Pulmonary lymph node (tissue), 1 donor: Measurements from ENCODE around the gene CCNG1.

- PRO-cap, result no peak
Measured at GRCh38 chr5:161847436-161847839, 482 bp upstream of the GABRA1 start.

- PRO-cap, result unidirectional peak, minus-strand start at chr5:162158389
Measured at GRCh38 chr5:162158200-162158569, 90.6 kb downstream of the GABRG2 start.

GRCh38 chr5:162272474-162272769 lies 204.8 kb downstream of the GABRG2 start:
- PRO-cap, result no peak

DNA sequence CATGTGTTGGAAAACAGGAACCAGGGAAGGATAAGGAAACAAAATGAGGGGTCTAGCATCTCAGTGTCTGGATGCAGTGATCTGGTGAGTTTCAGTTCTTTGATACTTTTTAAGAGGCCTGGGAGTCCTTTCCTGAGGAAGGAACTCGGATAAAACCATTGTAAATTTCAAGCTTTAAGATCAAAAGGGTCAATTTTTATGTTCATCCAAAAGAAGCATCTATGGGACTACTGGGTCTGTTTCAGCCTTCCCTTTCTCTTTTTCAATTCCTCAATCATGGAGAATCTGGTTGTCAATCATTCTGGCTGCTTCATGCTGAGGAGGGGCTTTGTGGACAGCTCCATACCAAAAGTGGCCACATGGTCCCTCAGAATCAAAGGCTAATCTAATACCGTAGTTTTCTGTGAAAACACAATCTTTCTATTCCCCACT lies 562.5 kb upstream of the CCNG1 start:
- PRO-cap, result unidirectional peak, minus-strand start at position 263 of the sequence

DNA sequence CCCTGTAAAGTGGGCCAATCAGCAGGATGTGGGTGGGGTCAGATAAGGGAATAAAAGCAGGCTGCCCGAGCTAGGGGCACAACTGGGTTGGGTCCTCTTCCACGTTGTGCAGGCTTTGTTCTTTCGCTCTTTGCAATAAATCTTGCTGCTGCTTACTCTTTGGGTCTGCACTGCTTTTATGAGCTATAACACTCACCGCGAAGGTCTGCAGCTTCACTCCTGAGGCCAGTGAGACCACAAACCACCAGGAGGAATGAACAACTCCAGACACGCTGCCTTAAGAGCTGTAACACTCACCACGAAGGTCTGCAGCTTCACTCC lies 554.1 kb upstream of the CCNG1 start:
- PRO-cap, result no peak

- PRO-cap, result bidirectional peak, plus-strand start at chr5:163437628, minus-strand start at chr5:163437331; unidirectional peak, minus-strand start at chr5:163437905; unidirectional peak, minus-strand start at chr5:163438076
Measured at GRCh38 chr5:163437442-163438402, at the start of gene CCNG1. TSS of gene CCNG1 (plus strand) at chr5:163437595.

GRCh38 chr5:163443817-163444818 lies 6.7 kb downstream of the CCNG1 start:
- PRO-cap, result no peak

GRCh38 chr5:163446900-163447606 lies 9.7 kb downstream of the CCNG1 start:
- PRO-cap, result no peak

DNA sequence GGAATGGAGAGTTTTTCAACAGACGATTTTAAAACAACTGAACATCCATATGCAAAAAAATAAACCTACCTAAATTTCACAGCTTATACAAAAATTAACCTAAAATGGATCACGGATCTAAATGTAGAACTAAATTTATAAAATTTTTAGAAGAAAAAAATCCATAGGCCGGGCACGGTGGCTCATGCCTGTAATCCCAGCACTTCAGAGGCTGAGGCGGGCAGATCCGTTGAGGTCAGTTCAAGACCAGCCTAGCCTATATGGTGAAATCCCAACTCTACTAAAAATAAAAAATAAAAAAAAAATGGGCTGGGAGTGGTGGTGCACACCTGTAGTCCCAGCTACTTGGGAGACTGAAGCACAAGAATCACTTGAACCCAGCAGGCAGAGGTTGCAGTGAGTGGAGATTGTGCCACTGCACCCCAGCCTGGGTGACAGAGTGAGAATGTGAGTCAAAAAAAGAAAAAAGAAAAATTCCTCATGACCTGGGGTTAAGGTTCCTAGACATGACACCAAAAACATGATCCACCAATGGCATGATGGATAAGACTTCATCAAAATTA lies 10.0 kb downstream of the NUDCD2 start:
- PRO-cap, result no peak

- PRO-cap, result no peak
Measured at GRCh38 chr5:163471246-163471739, 10.9 kb downstream of the HMMR start.

DNA sequence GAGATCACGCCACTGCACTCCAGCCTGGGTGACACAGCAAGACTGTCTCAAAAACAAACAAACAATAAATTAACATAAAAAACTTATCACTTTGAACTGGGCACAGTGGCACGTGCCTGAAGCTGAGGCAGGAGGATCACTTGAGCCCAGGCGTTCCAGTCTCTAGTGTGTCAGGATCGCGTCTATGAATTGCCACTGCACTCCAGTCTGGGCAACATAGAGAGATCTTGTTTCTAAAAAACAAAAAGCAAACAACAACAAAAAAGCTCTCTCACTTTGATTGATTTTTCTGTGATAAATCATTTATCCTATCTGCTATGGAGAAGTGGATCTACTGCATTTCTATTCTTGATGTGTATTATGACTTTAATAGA lies 236.3 kb downstream of the MAT2B start:
- PRO-cap, result unidirectional peak, plus-strand start at position 166 of the sequence

DNA sequence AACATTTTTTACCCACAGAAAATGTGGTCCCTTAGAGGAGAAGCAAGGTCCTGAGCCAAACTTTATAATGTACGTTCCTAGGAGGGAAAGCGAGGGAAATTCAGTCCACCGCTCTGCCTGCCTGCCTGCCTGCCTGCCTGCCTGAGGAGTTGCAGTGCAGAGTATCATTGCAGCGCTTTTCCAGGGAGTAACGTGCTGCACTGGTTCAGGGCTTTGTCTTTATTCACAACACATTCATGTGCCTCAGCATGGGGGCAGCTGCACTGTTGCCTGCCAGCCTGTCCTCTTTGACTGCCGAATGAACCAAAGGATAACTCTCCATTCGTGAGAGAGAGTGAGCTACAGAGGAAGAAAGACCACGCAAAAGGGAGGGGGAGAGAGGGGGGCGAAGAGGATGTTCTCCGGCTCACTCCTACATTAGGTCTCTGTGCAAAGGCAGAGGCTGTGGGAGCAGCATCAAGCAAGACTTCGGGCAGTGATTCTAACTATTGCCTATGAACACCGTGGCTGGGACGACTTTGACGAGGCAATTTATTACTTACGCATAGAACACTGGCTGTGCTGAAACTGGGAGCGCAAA lies 791.2 kb downstream of the MAT2B start:
- PRO-cap, result no peak

- PRO-cap, result no peak
Measured at GRCh38 chr5:166073938-166074299, 904.9 kb upstream of the TENM2 start.

DNA sequence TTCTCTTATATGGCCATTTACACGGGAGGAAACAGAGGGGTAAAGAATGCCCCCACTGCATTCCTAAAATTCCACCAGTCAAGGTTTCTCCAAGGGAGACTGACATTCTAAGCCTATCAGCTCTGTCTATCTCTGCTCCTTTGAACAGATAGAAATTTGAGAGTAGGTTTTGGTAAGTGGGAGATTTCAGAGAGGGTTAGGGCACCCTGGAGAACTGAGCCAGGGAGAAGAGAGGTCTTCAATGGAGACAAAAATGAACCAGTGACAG lies 488.3 kb upstream of the WWC1 start:
- PRO-cap, result no peak

GRCh38 chr5:168087606-168088131 lies 203.8 kb upstream of the WWC1 start:
- PRO-cap, result no peak

- PRO-cap, result no peak
Measured at GRCh38 chr5:168274294-168274797, 17.1 kb upstream of the WWC1 start.

GRCh38 chr5:168289827-168290320 lies 1.6 kb upstream of the WWC1 start:
- PRO-cap, result no peak

DNA sequence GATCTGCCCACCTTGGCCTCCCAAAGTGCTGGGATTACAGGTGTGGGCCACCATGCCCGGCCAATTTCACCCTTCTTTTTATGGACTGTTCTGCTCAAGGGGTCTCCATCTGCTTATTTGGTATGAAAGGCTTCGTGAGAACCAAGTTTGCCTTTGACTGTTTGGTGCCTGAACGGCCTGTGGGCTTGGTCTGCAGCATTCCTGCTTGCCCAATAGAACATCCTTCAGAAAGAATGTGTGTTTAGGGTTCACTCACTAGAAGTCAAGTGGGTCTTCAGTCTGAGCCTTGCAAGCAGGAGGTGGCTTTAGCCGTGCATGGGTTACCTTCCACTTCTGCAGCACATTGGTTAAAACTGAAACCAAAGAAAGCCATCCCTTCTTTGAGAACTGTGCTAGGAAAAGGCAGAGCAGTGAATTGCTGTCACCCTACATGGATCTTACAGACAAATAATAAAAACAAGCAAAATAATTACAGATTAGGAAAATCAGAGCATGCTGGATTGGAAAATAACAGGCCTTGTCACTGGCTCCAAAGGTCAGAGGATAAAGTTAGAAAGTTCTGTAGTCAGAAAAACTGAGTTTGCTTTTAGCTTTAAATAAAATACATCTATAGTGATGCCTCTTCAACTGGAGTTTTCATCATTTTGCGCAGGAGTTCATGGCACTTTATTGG lies 16.5 kb downstream of the WWC1 start:
- PRO-cap, result no peak

- PRO-cap, result no peak
Measured at GRCh38 chr5:168329269-168329780, 37.9 kb downstream of the WWC1 start.

DNA sequence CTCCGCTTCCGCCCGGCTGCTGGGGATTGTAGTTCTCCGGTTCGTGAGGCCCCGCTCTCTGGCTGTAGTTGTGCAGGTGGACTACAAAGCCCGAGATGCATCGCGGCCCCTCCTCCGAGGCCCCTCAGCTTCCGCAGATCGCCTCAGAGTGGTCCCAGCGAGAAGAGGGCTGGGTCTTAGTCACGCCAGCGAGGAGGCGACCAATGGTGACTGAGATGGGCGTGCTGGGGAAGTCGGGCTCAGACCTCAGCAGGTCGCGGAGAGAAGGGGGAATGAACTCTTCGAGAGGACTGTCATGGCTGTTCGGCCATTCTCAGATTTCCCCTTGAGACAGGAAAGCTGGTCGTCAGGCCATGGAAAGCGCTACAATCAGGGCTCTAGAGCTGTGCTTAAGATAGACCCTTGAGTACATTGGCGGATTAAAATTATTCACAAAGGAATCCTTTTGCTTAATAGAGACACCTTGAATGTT lies 523 bp upstream of the PANK3 start:
- PRO-cap, result bidirectional peak, plus-strand start at position 284 of the sequence, minus-strand start outside the sequence